ENCODE measurements around a stretch of chr5.

DNA sequence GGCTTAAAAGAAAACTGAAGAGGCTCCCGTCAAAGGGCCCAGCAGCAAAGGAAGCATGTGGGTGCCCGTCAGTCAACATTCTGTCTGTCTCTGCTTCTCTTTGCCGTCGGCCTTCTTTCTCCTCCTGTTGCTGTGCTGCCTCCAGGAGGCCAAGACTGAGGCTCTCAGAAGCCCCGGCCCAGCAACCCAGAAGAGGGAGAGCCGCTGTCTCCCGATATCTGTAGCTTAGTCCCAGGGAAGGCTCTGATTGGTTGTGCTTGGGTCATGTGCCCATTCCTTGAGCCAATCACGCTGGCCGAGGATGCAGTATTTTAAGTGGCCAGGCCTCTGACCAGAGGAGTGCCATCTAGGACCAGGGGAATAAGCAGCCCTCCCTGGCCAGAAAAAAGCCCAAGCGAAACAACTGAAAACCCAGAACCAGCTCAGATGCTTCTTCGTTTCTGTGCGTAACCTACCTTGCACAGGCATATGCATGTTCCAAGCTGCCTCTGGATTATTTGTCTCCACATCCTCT is 67.5 kb upstream of the NEURL1B start:
- PRO-cap = no peak
- RAMPAGE, long total RNA, 4 experiments = no peak in any of the 4 experiments

DNA sequence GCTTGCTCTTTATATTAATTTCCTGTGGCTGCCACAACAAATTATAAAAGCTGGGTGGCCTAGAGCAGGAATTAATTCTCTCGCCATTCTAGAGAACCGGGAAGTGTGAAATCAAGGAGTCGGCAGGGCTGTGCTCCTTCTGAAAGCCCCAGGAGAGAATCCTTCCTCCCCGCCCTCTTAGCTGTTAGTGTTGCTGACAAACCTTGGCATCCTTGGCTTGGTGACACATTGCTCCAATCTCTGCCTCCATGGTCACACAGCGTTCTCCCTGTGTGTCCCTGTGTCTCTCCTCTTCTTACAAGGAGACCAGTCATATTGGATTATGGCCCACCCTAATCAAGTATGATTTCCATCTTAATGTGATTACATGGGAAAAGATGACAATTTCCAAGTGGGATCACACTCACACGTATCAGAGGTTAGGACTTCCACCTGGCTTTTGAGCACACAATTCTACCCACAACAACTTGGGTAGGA is 55.9 kb upstream of the NEURL1B start:
- PRO-cap = no peak
- RAMPAGE, long total RNA, 4 experiments = no peak in any of the 4 experiments

- PRO-cap = no peak
- RAMPAGE, long total RNA, 4 experiments = no peak in any of the 4 experiments
Measured at GRCh38 chr5:172695571-172695826, 54.4 kb downstream of the NEURL1B start.

GRCh38 chr5:172720091-172720361 is 51.0 kb downstream of the DUSP1 start:
- PRO-cap = no peak
- RAMPAGE, long total RNA, 4 experiments = no peak in any of the 4 experiments

- PRO-cap = no peak
- RAMPAGE, long total RNA, 4 experiments = no peak in any of the 4 experiments
Measured at GRCh38 chr5:172744125-172744572, 26.8 kb downstream of the DUSP1 start.

- PRO-cap = no peak
- RAMPAGE, long total RNA, 4 experiments = no peak in any of the 4 experiments
Measured at GRCh38 chr5:172763657-172763965, 7.4 kb downstream of the DUSP1 start.

- PRO-cap = no peak
- RAMPAGE, long total RNA, 4 experiments = no peak in any of the 4 experiments
Measured at GRCh38 chr5:172832529-172833073, 1.4 kb upstream of the ERGIC1 start.

- PRO-cap = no peak
- RAMPAGE, long total RNA, 4 experiments = no peak in any of the 4 experiments
Measured at GRCh38 chr5:172840727-172841032, 6.6 kb downstream of the ERGIC1 start.

DNA sequence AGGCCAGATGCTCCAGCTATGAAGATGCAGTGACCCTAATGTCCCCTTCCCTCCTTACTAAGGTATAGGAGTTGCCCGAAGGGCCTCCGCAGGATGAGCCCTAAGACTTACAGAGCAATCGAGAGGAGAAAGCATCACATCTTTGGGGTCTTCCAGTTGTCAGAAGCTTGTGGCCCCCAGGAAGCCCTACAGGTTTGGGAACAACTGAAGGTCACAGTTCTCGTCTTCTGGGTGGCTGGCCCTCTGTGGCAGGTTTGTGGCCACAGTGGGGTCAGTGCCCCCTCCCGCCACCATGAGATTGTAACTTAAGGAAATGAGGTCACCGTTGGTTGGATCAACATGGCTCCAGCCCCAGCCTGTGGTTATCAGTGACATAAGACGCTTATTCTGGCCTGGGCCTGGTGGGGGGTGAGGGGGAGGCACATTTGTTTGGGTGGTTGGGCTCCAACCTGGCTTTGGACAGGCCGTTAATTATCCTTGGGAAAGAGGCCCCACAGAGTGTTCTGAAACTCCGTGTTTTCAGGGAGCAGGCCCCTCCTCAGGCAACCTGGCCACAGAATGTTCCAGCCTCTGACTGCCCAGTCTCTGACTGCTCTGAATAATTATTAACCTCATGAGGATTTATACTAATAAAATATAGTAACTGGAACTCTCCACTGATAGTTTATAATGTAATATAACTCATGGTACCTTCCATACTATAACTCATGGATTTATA is 58.2 kb upstream of the RPL26L1 start:
- PRO-cap = bidirectional peak, plus-strand start at position 470 of the sequence, minus-strand start at position 300 of the sequence
- RAMPAGE, long total RNA, 4 experiments = no peak in any of the 4 experiments

- PRO-cap = no peak
- RAMPAGE, long total RNA, 4 experiments = no peak in any of the 4 experiments
Measured at GRCh38 chr5:173020543-173021222, 35.5 kb upstream of the CREBRF start.

DNA sequence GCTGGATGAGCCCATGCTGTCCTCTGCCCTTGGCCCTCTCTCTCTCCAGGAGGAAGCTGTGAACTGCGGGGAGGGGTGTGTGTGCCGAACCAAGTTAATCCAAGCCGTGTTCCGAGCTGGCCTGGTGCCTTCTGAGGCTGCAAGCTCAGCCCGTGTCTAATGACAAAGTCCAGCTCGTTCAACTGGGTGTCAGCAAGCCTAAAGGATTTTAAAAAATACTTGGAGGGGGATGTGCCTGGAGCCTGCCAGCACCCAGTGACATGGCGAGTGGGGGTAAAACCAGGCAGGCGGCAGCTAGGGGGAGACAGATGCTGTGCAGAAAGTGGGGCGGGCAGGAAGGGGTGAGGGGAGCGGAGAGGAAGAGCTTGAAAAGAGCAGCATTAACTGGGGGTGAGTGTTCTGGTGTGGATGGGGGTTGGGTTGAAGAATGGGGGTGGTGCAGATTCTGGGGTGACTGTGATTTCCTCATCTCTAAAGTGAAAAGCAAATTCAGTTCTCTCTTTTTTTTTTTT is 7.8 kb downstream of the STC2 start:
- PRO-cap = no peak
- RAMPAGE, long total RNA, 4 experiments = no peak in any of the 4 experiments

- PRO-cap = no peak
- RAMPAGE, long total RNA, 4 experiments = no peak in any of the 4 experiments
Measured at GRCh38 chr5:173642012-173642827, 25.8 kb upstream of the BOD1 start.

DNA sequence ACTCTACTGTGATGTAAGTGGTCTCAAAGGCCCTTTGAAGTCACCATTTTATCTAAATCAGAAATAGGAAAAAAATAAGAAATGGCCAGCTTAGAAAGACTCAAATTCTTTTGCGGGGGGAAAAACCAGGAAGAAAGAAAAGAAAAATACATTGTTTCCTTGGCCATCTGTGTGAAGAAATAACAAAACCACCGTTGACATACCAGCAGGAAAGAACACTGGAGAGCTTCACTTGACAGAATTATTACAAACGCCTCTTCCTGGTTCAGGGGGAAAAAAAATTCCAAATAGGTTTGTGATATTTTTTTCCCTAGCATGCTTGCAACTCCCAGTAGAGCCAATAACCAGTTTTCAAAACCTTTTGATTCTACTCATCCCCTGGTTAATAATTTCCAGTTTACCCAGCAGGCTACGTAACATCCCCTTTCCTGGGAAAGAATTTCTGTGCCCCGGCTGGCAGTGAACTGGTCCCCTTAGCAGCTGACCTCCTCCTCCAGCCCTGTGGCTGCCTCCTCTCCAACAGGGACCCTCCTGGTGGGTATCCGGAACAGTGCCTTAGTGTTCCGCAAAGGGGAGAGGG is 72.7 kb upstream of the BOD1 start:
- PRO-cap = no peak
- RAMPAGE, long total RNA, 4 experiments = no peak in any of the 4 experiments

DNA sequence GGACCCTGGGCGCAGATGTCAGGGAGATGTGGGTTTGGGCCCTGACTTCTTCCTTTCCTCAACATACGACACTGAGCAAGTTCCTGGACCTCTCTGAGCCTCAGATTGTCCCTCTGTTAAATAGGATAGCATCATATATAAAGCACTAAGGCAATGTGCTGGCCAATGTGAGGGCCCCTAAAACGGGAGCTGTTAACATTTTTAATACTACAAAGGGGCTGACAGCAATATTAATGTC is 120.9 kb upstream of the CPEB4 start:
- PRO-cap = no peak
- RAMPAGE, long total RNA, 4 experiments = no peak in any of the 4 experiments

GRCh38 chr5:173788973-173789938 is 98.9 kb upstream of the CPEB4 start:
- PRO-cap = no peak
- RAMPAGE, long total RNA, 4 experiments = no peak in any of the 4 experiments

DNA sequence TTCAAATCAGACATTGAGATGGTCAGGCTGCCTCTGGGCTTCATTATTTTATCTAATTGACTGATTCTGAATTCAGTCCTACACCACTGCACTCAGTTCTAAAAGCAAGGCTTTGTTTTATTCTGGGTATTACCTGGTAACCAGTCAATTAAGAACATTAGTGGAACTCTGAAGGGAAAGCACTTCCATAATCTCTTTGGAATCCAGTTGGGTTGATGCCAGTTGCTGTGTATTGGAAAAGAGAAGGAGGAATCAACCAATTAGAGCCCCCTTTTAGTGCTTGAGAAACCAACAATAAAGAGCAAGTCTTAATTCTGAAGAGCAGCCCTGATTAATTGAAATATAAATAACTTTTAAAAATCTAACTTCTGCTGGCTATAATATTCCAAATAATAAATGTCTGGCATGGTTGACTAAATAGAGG is 31.9 kb downstream of the CPEB4 start:
- PRO-cap = no peak
- RAMPAGE, long total RNA, 4 experiments = no peak in any of the 4 experiments

GRCh38 chr5:173950805-173951244 is 38.1 kb upstream of the C5orf47 start:
- PRO-cap = no peak
- RAMPAGE, long total RNA, 4 experiments = no peak in any of the 4 experiments

DNA sequence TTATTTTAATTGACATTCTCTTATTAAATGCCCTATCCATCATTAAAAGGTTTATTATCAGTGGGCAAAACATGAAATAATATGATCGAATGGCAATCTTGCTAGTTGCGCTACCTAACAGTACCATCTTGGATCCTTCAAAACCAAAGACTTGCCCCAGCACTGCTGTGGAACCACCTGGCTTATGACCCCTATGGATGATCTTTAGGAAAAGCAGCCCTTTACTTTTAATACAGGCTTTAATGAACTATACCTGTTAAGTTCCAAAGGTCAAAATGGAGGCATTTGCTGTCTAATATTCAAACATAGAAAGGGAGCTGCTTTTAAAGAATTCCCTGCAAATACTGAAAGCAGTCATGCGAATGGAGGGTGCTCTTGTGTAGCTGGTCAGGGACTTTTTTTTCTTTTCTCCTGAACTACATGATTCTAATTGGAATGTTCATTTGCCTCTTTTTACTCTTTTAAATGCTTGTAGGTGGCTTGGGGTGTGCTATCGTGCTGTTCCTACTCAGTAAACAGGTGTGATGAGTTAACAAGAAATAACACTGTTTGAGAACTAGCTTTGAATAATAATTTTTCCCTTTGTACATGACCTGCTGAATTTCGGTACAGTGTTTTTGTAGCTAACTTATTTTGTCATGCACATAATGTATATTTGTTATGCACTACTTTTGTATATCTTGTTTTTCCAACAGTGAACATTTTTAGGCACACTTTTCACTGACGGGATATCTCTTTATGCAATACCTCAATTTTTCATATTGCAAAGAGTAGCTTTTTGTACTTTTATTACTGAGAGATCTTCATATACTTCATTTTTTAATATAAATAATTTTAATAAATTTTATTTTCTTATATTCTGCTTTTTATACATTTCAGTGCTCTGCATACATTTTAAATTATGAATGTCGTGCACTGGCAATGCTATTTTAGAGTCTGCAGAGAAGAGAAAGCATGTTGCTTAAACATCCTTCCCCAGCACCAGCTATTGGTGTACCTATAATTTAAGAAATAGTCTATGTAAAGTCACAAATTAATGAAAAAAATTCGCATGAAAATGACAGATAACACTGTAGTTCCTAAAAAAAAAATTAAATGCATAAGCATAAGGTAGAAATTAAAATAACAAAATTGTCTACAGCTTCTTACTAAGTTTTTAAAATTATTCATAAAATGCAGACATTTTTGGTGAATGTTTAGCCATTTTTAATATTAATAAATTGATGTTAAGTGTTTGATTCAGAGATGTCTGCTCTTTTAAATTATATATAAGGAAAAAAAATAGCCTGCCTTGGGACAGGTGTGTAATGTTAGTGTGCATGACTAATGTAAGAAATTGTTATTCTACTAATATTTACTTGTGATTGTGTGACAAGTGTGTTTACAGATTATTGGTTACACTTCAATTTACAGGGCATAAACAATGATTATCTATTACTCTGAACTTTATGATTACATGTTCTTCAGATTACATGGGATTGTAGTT is 30.8 kb upstream of the C5orf47 start:
- PRO-cap = no peak
- RAMPAGE, long total RNA, 4 experiments = no peak in any of the 4 experiments

DNA sequence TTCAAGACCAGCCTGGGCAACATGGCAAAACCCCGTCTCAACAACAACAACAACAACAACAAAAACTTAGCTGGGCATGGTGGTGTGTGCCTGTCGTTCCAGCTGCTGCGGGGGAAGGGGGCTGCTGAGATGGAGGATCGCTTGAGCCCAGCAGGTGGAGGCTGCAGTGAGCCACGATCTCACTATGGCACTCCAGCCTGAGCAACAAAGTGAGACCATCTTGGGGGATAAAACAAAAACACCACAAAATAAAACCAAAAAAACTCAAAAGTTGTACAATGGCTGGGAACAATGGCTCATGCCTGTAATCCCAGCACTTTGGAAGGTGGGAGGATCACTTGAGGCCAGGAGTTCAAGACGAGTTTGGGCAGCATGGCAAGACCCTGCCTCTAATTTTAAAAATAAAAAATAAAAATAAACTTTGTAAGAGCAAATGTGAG is 23.8 kb upstream of the C5orf47 start:
- PRO-cap = no peak
- RAMPAGE, long total RNA, 4 experiments = no peak in any of the 4 experiments

DNA sequence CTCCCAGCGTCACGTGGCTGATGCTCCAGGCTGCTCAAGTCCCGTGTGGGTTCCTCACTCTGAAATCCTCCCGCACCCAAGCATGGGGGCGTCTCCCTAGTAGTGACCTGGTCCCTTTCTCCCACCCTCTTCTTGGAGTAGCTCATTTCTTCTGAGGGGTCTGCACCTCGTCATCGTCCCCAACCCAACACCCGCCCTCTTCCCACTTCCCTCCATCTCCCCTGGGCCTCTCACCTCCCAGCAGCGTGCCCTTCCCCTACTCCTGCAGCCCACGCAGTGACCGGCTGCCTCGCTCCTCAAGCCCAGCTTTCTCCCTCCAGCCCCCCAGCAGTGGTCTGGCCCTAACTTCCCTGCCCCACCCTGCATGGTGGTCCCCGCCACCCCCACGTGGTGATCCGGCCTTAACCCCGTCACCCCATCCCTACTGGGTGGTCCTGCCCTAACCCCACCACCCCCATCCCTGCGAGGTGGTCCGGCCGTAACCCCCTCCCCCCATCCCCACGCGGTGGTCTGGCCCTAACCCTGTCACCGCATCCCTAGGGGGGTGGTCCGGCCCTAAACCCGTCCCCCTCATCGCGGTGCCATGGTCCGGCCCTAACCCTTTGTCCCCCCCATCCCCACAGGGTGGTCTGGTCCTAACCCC is 390 bp upstream of the C5orf47 start:
- PRO-cap = no peak
- RAMPAGE, long total RNA, 4 experiments = no peak in any of the 4 experiments

All from sigmoid colon (tissue), 4 donors.